Occipital lobe (tissue), 2 donors: Measurements from ENCODE around the genes RNF167, ENO3 and RPAIN.

DNA sequence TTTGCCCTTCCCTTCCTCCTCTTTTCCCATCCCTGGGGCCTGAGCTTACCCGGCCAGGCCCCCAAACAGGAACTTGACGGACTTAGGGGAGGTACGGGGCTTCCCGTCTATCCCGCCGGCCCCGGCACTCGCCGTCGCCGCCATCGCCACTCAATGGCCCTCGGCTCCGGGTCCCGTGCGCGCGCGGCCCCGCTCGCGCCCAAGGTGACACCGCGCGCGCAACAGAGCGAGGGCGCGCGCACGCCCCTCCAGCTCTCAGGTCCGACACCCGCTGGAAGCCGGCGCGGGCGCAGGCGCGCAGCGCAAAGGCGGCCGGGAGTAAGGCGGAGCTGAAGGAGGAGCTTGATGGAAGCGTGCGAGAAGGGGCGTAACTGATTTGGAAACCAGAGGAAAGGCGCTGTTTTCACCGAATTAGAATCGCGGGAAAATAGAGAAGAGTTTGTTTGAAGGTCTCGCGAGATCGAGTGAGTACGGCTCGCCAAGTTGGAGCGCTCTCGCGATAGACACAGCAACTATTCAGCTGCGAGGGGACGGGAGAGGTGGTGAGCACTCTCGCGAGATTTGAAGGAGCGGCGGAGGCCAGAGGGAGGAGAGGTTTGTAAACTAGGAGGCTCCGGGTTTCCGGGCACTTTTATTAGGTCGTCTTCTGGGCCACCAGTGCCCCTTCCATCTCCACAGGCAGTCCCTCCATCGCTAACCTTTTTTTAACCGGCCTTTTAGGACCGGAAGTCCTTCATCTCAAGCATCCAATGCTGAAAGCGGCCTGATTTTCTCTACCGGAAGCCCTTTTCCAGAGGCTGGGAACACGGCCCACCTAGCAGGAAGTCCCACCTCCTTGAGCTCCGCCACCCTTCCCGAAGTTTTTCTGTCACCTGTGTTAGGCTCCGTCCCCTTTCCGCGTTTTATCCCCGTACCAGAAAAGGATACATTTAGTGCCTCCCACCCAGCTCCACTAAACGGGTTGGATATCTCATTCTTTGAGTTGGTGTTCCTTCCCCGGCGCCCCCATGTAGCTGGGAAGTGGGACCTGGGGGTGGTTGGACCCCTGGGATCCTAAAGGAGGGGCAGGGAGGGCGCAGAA is at the start of gene RNF167:
Gene RNF167, plus strand, starts transcription at position 502 of the 1,081 bp plus-strand sequence.
- RAMPAGE, long total RNA: start-site peak on the plus strand centred at position 337 of the sequence, 68 bp wide, 45 and 74 reads in 2 replicates; start-site peak on the plus strand centred at position 507 of the sequence, 122 bp wide, 46 and 99 reads in 2 replicates; start-site peak on the plus strand centred at position 846 of the sequence, 16 bp wide, 47 and 24 reads in 2 replicates

- RAMPAGE, long total RNA: no peak
Observed at GRCh38 chr17:4946415-4947118, 1.8 kb downstream of the PFN1 start.

GRCh38 chr17:4950892-4951306 is at the start of gene ENO3:
Gene ENO3 (plus strand): TSS chr17:4951119.
- RAMPAGE, long total RNA: no peak

DNA sequence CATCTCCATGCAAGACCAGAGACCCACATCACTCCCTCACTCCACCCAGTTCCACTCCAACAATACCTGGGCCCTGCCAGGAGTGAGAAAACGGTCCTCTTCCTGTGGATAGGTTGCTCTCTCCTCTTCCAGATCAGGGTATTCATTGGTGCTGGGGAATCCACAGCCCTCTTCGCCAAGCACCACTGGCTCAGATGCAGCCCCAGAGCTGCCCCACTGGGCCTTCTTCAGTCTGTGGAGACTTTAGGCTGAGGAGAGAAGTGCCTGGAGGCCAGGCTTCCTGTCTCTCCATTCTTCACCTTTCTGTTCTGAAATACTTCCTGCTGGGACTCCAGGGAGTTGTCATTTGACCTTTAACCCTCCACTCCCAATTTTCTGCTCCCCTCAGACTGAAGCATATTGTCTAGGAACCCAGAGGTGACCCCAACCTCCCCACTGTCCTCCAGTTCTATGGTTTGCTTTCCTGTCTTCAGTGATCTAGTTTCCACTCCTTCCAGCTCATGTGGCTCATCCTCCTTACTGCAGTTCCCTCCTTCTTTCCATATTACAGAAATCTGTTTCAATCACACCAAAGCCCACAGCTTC is 1.3 kb upstream of the CAMTA2 start:
- RAMPAGE, long total RNA: no peak

DNA sequence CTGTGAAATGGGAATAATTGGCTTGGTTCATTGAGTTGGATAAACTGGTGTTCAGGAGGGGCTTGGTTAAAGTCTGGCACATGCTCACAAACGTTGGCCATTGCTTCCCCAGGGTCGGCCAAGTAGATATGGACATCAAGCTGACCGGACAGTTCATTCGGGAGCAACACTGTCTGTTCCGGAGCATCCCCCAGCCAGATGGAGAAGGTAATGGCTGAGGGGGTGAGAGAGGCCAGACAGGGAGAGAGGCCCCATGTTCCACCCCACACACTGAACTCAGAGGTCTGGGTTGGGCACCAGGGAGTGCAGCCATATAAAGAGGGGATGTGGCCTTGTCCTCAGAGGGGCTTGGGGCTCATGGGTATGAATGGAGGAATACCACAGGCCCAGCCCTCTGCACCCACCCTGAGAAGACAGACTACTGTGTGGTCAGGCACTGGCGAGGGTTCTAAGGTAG is 16.9 kb downstream of the KIF1C start:
- RAMPAGE, long total RNA: no peak

GRCh38 chr17:5021954-5022801 is 13.0 kb downstream of the SLC52A1 start:
- RAMPAGE, long total RNA: no peak

DNA sequence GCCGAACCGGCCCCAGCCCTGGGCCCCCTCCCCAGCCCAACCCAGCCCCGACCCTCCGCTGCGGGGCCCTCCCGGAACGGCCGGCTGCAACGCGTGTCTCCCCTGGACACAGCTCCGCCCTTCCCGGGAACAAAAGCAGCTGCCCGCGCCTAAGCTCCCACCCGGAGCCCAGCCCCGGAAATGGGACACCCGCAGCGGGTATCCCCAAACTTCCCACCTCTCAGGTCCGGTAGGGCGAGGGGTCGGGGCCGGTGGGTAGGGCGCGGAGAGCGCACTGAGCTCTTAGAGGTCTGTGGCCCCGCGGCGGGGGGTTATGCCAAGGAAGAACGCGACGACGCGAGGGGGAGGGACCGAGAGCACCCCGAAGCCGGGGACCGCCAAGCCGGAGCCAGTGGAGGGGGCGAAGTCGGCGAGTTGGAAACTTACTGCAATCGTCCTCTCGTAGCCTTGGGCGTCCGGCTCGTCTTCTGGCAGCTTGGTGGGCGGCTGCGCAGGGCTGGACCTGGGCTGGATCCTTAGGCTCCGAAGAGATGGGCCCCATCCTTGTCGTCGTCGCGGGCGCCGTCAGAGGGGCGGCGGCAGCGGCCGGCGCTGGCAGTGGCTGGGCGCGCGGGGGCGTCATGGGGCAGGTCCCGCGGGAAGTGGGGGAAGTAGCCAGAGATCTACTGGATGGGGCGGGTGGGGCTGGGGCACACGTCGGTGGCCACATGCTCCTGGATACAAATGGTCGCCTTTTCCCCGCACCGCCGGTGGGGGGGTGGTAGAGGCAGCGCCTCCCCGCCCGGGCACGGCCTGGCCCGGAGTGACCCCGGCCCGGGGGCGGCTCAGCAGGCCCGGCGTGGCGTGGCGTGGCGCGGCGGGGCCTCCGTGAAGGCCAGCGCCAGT is 7.0 kb downstream of the USP6 start:
- RAMPAGE, long total RNA: start-site peak on the minus strand centred at position 558 of the sequence, 83 bp wide, 41 and 18 reads in 2 replicates

- RAMPAGE, long total RNA: no peak
Observed at GRCh38 chr17:5210023-5210469, 18.4 kb upstream of the ZNF594 start.

GRCh38 chr17:5419938-5420463 is at the start of gene RPAIN:
Gene RPAIN (plus strand): TSS chr17:5420182.
- RAMPAGE, long total RNA: start-site peak on the plus strand at chr17:5420150-5420210, 2,742 and 1,894 reads in 2 replicates

DNA sequence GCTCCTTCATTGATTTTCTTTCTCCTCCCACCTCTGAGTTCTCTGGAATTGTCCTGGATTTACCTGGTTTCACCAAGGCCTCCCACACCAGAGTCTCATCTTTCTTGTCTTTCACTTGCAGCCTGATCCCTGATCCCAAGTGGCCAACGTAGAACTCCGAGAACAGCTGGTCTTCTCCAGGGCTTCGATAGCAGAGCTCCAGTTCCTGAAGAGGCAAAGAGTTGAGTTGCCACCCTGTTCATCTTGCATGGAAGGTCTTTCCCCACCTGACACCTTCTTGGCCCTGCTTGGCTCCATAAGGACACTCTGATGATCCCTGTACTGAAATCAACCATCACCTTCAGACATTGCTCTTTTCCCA is 16.9 kb upstream of the ENSG00000286190 start:
- RAMPAGE, long total RNA: no peak

DNA sequence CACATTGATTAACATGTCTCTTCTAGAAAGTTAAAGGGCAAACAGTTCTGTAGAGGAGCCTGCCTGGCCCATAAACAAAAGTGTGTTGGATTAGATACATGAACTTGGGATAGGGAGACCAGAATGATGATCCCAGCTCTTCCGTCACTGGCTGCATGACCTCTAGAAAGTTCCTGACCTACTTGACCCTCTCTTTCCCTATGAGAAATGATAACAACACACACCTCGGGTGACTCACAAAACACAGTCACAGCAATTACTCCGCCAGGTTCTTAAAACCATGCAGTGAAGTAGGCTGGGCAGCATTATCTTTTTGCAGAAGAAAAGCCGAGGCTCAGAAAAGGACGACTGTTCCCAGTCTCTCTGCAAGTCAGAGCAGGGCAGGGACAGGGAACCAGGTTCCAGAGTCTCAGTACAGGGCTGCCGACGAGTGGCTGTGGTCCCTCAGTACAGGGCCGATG is 32.2 kb downstream of the PIMREG start:
- RAMPAGE, long total RNA: no peak

- RAMPAGE, long total RNA: no peak
Observed at GRCh38 chr17:6557023-6557622, 768 bp upstream of the PITPNM3 start.

DNA sequence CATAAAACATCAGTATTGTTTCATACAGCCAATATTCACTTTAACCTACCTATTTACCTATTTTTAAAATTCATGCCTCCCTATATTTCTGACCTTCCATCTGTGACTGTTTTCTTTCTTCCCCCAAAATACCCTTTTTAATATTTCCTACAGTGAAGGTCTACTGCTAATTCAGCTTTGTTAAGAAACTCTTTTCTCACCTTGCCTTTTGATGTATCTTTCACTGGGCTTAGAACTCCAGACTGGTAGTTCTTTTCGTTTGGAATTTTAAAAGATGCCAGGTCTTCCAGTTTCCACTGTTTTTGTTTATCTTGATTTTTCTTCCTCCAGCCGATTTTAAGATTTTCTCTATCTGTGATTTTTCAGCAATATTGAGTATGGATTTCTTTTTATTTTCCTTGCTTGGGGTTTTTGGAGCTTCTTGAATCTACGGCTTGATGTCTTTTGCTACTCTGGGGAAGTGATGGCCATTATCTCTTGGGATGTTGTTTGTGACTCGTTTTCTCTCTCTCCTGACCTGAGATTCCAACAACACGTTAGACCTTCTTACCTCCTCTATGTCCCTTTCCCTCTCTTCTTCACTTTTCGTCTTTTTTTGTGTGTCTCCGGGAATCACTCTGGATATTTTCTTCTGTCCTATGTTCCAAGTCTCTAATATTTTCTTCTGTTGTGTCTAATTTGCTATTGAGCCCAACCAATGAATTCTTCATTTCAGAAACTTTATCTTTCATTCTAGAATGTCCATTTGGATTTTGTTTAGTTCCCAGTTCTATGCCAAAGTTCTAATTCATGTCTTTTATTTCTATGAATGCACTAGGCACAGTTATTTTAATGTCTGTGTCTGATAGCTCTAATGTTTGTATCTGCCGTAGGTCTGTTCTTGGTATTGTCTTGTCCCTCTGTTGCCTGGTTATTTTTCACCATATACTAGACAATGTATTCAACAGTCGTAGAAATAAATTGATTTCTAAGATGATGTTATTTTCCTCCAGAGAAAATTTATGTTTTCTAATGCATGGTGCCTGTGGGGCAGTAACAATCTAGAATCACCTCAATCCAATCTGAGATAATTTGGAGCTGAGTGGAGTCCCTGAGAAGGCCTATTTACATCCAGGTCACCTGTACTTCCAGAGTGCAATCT is 27.0 kb upstream of the PITPNM3 start:
- RAMPAGE, long total RNA: no peak

GRCh38 chr17:6644386-6645007 is 3.6 kb downstream of the TXNDC17 start:
- RAMPAGE, long total RNA: no peak

GRCh38 chr17:6712420-6712929 is 694 bp downstream of the SLC13A5 start:
- RAMPAGE, long total RNA: no peak

- RAMPAGE, long total RNA: no peak
Observed at GRCh38 chr17:6758135-6758783, 2.4 kb downstream of the XAF1 start.

DNA sequence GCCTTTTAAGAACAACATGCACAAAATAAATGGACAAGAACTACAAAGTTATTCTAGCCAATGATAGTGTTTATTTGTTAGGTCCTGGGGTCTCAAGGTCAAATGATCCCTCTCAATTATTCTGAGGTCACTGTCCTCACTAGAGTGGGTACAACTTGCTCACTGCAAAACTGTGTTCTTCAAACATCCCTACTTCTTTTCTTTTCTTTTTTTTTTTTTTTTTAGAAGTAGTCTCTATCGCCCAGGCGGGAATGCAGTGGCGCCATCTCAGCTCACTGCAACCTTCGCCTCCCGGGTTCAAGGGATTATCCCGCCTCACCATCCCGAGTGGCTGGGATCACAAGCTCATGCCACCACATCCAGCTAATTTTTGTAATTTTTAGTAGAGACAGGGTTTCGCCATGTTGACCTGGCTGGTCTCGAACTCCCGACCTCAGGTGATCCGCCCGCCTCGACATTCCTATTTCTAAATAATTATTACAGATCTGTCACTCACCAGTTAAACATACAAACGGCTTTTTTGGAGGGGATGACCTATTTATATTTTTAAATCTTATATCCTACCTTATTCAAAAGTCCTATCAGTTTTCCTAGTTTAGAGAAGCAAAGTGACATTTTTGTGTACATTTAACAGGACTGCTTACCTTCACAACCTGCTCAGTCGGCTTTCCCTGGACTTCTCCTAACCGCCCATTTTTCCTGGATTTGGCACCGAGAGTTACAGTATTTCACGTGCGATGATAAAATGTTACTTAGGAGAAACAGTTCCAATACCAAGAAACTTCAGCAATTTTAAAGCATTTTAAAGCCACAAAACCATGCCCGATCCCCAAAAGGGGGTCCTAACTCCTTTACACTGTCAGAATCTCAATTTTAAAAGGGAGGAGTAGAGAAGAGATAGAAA is 913 bp upstream of the RNASEK start:
- RAMPAGE, long total RNA: no peak

DNA sequence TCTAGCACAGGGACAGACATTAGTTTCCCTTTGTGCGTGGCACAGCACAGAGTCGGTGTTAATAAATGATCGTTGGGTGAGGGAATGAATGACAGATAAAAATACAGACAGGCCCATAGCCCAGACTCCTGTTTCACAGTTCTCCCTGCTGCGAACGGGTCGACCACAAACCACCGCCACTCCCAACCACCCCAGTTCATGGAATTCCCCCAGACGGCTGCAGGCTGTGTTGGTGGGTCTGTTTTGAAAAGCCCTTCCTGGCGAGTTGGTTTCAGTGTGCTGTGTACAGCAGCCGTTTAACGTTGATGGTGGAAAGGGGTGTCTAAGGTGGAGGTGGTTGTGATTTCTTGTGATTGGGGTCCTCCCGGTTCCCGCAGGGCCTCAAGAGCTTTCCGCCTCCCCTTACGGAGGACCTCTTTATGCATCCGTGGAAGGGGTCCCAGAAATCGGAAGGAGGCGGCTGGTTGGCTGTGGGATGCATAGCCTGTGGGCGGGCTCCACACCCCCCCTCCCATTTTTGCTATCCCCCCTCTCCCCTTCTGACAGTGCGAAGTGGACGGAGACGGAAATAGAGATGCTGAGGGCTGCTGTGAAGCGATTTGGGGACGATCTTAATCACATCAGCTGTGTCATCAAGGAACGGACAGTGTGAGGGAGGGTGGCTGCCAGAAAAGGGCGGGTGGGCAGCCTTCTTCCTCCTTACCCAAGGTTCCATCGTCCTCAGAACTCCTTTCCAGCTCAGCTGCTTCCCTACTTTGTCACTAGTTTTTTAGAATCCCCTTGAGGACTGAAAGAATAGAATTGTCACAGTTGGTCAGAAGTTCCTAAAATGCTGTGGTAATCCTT is 869 bp downstream of the C17orf49 start:
- RAMPAGE, long total RNA: no peak

GRCh38 chr17:7017165-7017579 is 2.6 kb downstream of the C17orf49 start:
- RAMPAGE, long total RNA: no peak

- RAMPAGE, long total RNA: no peak
Observed at GRCh38 chr17:7029332-7030088, 6.3 kb upstream of the SLC16A13 start.